T-cell (primary cell): ENCODE results near the gene UMPS.

DNA sequence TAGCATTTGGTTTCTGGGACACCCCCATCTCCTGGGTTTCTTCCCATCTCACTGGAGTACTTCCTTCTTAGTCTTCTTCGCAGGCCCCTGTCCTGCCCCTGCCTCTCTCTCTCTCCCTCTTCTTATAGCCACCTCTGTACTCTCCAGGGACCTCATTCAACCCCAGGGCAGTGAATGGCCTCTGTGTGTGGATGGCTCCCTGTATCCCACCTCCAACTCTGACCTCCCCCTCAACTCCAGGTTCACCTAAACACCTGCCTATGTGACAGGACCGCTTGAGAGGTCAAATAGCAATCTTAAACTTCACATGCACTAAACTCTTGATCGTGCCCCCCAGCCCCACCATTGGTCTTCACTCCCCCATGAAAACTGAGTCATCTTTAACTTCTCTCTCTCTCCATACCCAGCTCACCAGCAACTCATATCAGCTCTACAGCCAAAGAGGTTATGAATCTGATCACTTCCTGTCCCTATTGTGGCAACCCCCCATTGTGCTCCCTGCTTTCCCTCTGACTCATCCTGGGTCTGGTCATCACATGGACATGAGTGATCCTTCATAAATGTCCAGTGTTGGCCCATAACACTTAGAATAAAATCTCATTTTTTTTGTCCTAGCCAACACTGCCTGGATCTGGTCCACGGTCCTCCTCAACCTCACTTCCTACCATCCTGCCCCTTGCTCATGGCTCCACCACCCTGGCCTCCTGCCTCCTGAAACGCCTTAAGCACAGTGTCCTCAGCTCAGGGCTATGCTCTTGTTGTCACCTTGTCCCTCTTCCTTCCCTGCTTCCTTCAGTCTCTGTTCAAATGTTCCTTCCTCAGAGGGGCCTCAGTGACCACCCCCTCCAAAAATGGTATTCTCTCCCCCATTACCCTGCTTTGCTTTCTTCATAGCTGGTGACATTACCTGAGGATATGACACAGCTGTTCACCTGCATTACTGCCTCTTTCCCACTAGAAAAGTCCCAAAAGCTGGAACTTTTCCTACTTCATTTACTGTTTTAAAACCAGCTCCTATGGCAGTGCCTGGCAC lies 103.5 kb upstream of the HACD2 start:
- PRO-cap, 7 experiments, result no peak in any of the 7 experiments

DNA sequence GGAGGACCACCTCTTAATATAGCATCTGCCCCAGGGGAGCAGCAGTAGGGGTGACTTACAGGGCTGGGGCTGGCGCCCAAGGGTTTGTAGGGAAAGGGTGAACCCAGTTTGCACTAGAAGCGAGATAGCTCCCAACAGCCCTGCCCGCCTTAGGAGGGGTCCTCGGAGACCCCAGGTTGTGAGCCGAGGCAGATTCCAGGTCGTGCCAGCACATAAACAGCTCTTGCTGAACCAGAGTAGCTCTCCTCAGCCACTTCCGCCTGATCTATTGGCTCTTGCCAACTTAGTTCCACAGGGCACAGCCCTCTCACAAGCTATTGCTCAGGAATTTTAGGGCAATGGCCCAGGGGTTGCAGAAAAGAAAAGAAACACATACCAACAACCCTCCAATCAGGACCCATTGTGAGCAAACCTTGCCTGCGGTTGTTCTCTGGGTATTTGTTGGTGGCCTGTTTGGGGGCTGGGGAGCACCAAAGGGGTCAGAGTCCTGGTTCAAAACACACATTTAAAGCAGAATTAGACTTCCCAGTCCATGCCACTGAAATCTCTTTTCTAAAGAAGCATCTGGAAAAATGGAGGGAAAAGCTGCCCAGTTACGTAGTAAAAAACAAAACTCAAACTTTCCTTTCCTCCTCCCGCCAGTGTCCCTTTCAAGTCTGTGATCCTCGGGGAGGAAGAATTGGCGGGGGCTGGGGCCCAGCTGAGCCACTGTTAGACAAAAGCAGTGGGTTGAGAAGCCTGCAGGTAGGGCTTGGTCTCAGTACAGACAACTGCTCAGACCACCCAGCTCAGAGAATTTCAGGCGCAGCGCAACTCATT lies 117.4 kb downstream of the MYLK start:
- PRO-cap, 7 experiments, result no peak in any of the 7 experiments

DNA sequence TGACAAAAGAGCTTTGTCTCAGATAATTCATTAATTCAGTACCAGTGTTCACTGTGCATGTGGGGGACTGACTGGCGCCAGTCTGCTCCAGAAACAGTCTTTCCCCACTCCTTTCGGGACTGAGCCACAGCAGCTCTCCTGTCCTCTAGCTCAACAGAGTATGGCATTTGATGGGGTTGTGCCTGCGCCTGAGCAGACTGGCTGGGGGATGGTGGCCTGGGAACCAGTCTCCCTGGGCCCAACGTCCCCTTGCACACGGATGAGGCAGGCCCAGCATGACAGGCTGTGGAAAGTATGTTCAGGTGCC lies 105.2 kb downstream of the MYLK start:
- PRO-cap, 7 experiments, result no peak in any of the 7 experiments

DNA sequence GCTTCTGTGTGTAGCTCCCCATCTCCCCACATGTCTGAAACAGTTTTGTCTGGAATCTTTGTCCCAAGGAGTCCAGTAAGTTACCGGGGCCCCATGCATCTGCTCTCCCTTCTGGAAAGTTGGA lies 1.4 kb downstream of the KALRN start:
- PRO-cap, 7 experiments, result no peak in any of the 7 experiments

GRCh38 chr3:124066826-124067769 lies 33.9 kb downstream of the KALRN start:
- PRO-cap, 7 experiments, result no peak in any of the 7 experiments

GRCh38 chr3:124119334-124119715 lies 86.2 kb downstream of the KALRN start:
- PRO-cap, 7 experiments, result no peak in any of the 7 experiments

DNA sequence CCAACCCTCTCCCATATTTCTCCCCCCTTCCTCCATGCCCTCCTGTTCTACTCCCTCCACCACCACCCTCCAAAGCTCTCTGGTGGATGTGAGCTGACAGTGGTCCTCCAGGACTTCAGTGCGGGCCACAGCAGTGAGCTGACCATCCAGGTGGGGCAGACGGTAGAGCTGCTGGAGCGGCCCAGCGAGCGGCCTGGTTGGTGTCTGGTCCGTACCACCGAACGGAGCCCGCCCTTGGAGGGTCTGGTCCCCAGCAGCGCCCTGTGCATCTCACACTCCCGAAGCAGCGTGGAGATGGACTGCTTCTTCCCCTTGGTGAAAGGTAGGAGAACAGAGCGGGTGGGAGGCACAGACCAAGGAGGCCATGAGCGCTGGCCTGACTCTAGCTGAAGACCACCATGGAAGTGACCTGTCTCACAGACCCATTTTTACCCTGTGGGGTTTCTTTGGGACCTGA lies 167.5 kb upstream of the UMPS start:
- PRO-cap, 7 experiments, result no peak in any of the 7 experiments

DNA sequence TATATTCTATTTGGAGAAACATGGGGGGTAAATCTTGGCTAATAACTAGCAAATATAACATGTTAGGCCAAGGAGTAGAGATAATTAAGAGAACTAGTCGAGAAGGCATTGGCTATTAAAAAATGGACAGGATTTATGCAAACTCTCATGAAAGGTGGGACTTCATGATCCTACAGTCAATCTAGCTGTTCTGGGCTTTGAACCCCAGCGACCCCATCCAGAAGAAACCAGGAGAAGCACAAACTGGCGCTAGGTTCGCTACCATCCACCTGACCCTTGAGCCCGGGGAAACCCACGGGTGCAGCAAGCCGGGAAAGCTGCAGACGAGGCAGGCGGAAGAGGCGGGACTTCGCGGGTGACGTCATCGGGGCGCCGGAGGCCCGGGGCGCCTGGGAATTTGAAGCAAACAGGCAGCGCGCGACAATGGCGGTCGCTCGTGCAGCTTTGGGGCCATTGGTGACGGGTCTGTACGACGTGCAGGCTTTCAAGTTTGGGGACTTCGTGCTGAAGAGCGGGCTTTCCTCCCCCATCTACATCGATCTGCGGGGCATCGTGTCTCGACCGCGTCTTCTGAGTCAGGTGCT lies at the start of gene UMPS:
Gene UMPS (plus strand): TSS at position 404 of the 584 bp plus-strand sequence.
- PRO-cap, 7 experiments, result peak in 7 of 7 experiments; most common plus-strand start position 405 of the sequence (in 7); most common minus-strand start position 278 of the sequence (in 7)

- PRO-cap, 7 experiments, result no peak in any of the 7 experiments
These were observed 50.2 kb downstream of the ITGB5 start for GRCh38 chr3:124836769-124837462.

DNA sequence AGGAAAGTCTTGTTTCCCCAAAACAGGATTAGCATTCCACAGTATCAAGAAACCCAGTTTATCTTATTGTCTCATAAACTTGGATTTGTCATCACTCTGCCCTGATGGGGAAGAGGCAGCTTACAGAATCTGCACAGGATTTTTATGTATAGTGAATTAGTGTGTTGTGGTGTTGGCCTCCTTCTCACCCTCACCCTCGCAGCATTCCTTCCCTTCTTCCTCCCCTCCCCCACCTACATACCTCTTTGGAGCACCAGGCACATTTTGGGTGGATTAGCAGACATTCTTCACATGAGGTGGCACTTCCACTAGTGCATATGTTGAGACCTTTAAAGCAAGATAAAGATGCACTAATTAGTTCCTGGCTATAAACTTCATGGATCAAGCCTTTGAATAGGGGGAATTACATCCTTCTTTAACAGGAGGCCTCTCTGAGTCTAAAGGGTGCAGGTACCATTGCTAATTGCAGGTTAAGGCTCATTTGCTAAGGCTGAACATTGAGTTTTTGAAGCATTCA lies 13.9 kb downstream of the ITGB5 start:
- PRO-cap, 7 experiments, result no peak in any of the 7 experiments

- PRO-cap, 7 experiments, result peak in 6 of 7 experiments; most common minus-strand start chr3:125052011 (in 5)
These were observed 4.2 kb downstream of the HEG1 start for GRCh38 chr3:125051490-125052143.

- PRO-cap, 7 experiments, result peak in 5 of 7 experiments; most common plus-strand start chr3:125052385 (in 2); most common minus-strand start chr3:125052270 (in 1)
These were observed 3.3 kb downstream of the HEG1 start for GRCh38 chr3:125052144-125053175.

DNA sequence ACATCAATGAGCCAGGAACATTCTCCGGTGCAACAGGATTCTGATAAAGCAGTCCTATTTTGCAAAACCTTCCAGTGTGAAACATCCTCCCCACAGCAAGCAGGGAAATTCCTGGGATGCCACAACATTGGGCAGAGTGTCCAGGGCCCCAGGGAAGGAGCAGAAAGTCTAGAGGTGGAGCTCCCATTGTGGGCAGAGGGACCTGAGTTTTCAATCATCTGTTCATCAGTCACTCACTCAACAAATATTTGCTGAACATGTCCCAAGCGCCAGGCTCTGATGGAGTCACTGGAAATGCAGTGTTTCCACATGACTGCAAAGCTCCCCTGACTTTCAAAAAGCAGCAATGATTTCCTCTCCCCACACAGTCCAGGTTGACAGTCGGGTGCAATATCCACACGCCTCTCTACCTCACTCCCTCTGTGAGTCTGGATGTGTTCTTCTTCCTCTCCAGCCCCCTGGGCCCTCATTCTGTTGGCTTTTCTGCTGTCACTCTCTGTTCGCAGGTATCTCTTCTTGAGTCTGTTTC lies 7.5 kb upstream of the HEG1 start:
- PRO-cap, 7 experiments, result no peak in any of the 7 experiments

DNA sequence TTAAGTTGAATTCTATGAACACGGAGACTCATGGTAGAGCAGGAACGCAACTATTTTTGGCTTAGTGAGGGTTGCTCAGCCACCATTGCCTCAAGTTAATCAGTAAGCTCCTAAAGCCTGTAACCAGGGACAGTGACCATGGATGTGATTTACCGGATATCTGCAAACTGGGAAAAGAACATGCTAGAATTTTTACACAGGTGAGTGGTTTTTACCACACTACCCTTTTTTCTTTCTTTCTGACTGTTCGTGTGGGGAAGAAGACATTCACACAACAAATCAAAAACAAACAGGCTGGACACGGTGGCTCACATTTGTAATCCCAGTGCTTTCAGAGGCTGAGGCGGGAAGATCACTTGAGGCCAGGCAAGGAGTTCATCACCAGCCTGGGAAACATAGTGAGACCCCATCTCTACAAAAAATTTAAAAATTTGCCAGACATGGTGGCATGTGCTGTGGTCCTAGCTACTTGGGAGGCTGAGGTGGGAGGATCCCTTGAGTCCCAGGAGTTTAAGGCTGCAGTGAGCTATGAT lies 11.7 kb downstream of the SLC12A8 start:
- PRO-cap, 7 experiments, result no peak in any of the 7 experiments

GRCh38 chr3:125211548-125212273 lies 837 bp downstream of the SLC12A8 start:
- PRO-cap, 7 experiments, result no peak in any of the 7 experiments

- PRO-cap, 7 experiments, result no peak in any of the 7 experiments
These were observed 6.8 kb upstream of the SLC12A8 start for GRCh38 chr3:125219189-125219996.

- PRO-cap, 7 experiments, result no peak in any of the 7 experiments
These were observed 32.5 kb upstream of the SLC12A8 start for GRCh38 chr3:125244955-125245497.

DNA sequence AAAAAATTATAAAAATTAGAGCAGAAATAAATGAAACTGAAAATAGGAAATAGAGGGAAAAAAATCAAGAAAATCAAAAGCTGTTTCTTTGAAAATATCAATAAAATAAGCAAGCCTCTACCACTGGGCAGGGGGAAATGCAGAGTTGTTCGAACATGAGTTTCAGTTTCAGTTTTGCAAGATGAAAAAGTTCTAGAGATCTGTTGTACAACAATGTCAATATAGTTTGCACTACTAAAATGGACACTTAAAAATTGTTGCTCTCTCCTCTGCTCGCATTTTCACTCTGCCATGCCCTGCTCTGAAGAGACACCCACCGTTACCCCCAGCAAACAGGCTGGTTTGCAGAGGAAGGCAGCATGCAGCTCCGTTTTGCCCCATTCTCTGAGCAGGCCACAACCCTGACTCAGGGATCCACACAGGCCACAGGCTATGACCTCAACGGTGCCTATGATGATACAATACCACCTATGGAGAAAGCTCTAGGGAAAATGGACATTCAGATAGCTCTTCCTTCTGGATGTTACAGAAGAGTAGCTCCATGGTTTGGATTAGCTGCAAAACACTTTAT lies 64.4 kb downstream of the ZNF148 start:
- PRO-cap, 7 experiments, result peak in 3 of 7 experiments; most common plus-strand start position 328 of the sequence (in 1); most common minus-strand start position 325 of the sequence (in 3)

DNA sequence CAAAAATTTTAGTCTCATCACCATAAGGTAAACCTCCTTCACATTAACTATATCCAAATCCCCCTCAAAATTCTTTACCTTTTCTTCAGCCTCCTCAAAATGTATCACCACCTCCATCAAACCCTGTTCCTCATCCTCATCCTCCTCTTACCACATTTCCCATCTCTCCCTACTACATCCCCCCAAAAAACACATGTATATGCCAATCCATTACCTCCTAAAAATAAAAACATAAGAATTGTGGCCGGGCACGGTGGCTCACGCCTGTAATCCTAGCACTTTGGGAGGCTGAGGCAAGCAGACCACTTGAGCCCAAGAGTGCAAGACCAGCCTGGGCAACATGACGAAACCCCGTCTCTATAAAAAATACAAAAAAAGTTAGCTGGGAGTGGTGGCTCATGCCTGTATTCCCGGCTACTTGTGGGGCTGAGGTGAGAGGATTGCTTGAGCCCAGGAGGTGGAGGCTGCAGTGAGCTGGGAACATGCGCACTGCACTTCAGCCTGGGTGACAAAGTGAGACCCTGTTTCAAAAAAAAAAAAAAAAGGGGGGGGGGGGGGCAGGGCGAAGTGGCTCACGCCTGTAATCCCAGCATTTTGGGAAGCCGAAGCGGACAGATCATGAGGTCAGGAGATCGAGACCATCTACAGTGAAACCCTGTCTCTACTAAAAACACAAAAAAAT lies 4.2 kb downstream of the ZNF148 start:
- PRO-cap, 7 experiments, result no peak in any of the 7 experiments

DNA sequence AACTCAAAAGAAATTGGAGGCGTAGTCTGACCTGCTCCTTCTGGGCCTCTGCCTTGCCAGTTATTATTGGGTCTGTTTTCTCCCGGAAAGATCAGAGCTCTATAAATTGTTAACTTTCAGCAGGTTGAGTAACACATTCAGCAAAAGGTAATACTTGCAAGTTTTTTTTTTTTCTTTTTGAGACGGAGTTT lies 379 bp upstream of the SNX4 start:
- PRO-cap, 7 experiments, result no peak in any of the 7 experiments